HT1080 (cell line): Measurements from ENCODE around the genes MYDGF and ARRDC5.

DNA sequence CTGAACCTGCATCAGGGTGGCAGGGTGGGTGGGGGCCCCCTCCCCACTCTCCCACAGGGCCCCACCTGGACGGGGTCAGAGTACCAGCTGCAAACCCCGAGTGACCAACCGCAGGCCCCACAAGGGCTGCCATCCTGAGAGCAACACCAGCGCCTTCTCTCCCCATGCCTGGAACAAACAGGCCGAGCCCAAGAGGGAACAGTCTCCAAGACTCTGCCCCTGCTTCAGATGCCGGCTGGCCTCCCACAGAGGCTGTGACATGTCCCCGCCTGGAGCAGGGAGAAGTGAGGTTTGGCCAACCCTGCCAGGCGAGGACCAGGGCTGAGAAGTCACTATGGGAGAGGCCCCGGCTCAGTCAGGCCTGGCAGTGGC lies 27.1 kb downstream of the MPND start:
RAMPAGE:
- cytosol, long total RNA: no peak
- long total RNA: no peak
- nucleus, long total RNA: no peak

DNA sequence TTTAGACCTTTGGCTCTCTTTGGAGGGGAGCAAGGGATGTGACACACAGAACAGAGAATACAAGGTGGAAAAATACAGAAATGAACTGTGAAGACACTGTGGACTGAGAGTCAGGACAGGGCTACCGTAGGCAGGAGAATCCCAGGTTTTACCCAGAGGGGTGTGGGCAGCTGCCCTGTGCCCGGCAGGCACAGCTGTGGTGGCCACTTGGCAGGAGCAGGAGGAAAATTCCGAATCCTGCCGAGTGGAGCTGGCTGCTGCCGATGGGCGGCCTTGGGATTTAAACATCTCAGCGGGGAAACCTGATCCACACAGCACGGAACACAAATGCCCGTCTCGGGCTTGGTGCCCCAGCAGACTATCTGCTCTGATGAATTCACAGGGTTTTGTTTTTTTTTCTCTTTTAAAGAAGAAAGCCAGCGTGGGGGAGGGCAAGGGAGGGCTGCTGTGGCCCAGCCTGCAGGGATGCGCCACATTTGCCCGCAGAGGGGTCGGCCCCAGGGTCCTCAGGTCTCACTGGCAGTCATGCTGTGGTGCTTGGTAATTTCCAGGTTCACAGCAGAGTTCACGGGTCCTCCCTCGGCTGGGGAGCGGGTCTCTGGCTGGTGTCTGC lies 27.9 kb downstream of the MPND start:
RAMPAGE:
- cytosol, long total RNA: no peak
- long total RNA: no peak
- nucleus, long total RNA: no peak

GRCh38 chr19:4389983-4390441 lies 10.3 kb downstream of the SH3GL1 start:
RAMPAGE:
- cytosol, long total RNA: no peak
- long total RNA: no peak
- nucleus, long total RNA: no peak

DNA sequence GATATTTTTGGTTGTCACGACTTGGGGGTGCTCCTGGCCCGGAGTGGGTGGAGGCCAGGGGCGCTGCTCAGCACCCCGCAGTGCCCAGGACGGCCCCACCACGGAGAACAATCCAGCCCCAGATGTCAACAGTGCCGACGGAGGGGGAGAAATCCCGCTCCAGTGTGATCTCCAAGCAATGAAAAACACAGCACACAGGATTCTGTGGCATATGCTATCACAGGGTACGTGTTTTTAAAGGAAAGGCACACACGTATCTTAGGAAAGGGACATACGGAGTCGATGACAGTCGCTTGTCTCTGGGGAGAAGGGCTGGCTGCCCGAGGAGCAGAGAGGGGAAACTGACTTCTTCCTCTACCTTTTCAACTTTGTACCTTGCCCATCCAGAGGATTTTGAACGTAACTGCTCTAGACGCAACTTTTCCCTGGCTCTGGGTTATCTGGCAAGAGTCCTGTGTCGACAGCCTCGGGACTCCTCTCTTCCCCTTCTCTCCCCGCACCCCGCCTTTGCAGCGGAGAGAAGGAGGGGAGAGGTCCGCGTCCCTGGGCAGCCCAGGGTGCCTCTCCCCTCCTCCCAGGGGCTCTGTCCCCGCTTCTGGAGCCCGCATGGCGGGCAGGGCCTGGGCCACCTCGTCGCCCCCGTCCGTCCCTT lies 690 bp downstream of the SH3GL1 start:
RAMPAGE:
- cytosol, long total RNA: no peak
- long total RNA: no peak
- nucleus, long total RNA: no peak

DNA sequence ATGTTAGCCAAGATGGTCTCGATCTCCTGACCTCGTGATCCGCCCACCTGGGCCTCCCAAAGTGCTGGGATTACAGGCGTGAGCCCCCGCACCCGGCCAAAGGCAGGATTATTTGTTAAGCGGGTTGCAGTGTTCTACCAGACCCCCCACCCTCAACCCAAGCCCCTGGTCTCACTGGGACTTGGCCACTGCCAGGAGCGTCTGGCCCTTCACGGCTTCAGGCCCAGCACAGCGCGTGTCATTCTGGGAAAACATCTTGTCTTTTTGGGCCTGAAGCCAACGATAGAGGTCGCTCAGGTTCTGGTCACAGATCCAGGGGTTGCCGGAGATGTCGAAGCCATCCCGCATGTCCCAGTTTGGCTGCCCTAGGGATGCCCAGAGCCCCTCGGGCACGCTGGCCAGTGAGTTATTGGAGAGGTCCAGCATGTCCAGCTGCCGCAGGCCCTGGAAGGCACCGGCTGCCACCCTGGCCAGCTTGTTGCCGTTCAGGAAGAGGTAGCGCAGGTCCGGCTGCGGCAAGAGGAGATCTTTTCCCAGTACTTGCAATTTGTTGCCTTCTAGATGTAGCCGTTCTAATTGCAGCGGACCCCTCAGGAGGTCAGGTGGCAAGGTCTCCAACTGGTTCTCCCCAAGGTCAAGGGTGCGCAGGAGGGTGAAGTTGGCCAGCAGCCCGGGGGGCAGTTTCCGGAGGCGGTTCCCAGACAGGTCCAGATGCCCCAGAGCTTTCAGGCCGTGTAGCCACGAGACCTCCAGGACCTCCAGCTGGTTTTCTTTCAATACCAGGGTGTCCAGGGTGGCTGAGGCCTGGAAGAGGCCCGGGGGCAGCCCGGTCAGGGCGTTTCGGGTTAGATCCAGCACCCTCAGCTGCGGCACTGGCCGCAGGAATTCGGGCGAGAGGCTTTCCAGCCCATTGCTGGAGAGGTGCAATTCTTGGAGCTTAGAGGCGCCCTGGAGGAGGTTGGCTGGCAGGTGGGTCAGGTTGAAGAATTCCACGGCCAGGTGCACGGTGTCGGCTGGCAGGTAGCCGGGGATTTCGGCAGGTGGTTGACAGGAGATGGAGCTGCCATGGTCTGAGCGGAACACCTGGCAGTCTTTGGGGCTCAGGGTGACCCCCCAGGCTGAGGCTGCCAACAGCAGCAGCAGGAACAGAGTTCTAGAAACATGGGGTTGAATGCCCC lies 1.7 kb downstream of the LRG1 start:
RAMPAGE:
- cytosol, long total RNA: no peak
- long total RNA: no peak
- nucleus, long total RNA: no peak

DNA sequence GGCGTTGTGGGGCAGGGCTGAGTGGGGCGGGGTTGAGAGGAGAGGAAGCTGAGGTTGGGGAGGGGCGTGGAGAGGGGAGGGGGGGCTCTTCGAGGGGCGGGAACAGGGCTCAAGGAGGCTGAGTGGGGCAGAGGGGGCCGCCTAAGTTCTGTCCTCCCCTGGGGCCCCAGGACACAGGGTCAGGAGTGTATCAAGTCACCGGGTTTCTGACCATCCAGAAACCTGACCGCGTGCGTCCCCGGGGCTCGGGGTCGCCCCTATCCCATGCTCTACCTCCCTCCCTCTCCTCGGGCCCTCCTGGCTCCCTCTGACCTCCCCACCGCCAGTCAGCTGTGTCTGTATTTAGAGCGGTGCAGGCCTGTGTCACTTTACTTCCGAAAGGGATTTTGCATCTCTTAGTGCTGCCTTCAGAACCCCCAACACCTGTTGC lies 38.7 kb upstream of the SEMA6B start:
RAMPAGE:
- cytosol, long total RNA: no peak
- long total RNA: no peak
- nucleus, long total RNA: no peak

GRCh38 chr19:4669471-4670675 lies at the start of gene MYDGF:
MYDGF (minus strand) TSS chr19:4670342.
RAMPAGE:
- cytosol, long total RNA: start-site peak on the minus strand at chr19:4670337-4670366, 182 and 518 reads in 2 replicates
- long total RNA: no peak
- nucleus, long total RNA: start-site peak on the minus strand at chr19:4670337-4670380, 87 and 28 reads in 2 replicates

RAMPAGE:
- cytosol, long total RNA: no peak
- long total RNA: no peak
- nucleus, long total RNA: no peak
Observed at GRCh38 chr19:4693565-4693937, 23.4 kb upstream of the MYDGF start.

DNA sequence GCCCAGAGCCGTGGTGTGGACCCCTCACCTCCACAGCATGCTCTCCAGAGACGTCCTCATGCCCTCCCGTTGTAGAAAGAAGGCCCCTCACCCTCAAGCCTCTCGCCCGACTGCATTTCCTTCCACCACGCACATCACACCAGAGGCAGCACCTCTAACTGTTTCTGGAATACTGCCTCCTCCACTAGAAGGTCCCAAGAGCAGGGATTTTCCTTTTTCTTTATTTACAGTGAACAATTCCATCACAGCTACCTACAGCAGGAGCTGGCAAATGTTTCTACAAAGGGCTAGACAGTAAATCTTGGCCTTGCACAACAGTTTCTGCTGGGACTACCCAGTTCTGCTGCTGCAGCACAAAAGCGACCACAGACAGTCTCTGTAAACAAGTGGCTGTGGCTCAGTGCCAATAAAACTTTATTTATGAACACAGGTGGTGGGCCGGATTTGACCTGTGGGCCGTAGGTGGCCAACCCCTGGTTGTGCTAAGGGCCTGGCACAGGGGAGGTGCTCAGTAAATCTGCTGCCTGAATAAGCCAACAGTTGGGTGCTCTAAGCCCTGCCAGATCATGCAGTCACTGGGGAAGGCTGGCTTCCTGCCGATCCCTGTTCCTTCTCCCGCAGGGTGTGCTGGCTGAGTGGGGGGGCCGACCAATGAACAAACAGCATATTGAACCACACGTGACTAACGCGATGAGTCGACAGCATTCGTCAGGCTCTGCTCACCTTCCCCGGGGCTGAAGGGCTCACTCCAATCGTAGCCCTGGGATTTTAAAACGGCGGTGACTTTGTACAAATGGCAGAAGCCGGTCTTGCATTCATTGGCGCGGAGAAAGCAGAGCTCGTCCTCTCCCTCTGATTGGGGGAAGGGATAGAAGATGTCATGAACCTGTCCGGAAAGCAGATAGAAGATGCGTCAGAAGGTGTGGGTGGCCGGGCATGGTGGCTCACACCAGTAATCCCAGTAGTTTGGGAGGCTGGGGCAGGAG lies 24.1 kb upstream of the MYDGF start:
RAMPAGE:
- cytosol, long total RNA: no peak
- long total RNA: no peak
- nucleus, long total RNA: no peak

DNA sequence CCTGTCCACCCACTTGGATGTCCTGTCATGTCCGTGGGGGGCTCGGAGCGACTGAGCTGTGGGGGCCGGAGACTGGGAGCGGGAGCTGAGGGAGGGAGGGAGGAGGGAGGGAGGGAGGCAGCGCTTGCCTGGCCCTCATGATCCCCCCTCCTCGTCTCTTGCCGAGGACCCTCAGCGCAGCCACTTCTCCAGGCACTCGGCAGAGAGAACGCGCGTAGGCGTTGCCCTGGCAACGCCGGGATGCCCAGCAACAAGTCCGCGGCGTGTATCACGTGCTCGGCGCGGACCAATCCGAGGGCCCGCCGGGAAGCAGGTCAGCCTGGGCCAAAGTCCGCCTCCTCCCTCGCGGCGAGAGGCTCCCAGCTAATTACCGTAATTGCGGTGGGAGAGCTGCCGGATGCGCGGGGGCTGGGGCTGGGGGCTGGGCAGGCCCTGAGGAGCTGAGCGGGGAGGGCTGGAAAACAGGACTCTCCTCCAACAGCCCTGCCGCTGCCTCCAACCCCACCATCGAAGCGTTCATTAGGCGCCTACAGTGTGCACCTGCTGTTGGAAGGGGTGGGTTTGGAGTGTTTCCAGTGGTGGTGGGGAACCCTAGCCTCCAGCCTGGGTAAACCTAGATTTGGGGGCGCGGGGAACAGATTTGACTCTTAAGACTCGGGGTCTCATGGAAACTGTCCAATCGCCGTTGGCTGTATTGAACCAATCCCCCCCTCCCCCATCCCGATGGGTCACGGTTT lies 31.7 kb upstream of the FEM1A start:
RAMPAGE:
- cytosol, long total RNA: no peak
- long total RNA: no peak
- nucleus, long total RNA: no peak

DNA sequence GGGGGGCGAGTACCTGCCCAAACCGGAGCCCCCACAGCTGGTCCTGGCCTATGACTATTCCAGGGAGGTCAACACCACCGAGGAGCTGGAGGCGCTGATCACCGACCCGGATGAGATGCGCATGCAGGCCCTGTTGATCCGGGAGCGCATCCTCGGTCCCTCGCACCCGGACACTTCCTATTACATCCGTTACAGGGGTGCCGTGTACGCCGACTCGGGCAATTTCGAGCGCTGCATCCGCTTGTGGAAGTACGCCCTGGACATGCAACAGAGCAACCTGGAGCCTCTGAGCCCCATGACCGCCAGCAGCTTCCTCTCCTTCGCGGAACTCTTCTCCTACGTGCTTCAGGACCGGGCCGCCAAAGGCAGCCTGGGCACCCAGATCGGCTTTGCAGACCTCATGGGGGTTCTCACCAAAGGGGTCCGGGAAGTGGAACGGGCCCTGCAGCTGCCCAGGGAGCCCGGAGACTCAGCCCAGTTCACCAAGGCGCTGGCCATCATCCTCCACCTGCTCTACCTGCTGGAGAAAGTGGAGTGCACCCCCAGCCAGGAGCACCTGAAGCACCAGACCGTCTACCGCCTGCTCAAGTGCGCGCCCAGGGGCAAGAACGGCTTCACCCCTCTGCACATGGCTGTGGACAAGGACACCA lies 1.4 kb downstream of the FEM1A start:
RAMPAGE:
- cytosol, long total RNA: no peak
- long total RNA: no peak
- nucleus, long total RNA: no peak

DNA sequence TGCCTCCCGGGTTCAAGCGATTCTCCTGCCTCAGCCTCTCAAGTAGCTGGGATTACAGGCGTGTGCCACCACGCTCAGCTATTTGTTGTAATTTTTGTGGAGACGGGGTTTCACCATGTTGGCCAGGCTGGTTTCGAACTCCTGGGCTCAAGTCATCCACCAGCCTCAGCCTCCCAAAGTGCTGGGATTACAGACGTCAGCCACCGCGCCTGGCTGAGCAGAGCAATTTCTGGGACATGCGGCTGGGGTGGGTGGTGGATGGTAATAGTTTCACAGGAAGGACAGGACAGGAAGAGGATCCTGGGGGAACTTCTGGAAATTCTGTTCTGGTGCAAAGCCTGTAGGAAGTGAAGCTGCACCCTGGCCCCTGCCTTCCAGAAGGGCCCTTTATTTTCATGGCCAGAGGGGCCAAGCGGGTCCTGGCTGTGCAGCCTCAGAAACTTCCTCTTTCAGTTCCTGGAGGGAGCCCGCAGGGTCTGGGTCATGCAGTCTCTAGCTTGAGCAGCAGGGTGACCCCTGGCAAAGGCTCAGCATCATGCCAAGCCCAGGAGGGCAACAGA lies 15.6 kb downstream of the FEM1A start:
RAMPAGE:
- cytosol, long total RNA: no peak
- long total RNA: no peak
- nucleus, long total RNA: no peak

DNA sequence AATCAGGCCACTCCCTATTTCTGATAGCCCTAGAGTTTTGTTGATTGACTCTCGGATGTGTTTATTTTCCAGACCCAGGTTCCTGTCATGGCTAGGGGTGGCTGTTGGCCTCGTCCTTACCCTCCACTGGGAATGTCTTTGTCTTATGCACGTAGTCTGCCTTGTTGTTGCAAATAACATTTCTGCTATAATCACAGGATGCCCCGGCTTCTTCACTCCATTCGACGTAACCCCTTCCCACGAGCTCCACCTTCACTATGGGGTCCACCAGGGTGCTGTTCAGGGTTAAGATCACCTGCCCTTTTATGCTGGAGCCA lies 285 bp downstream of the ARRDC5 start:
RAMPAGE:
- cytosol, long total RNA: no peak
- long total RNA: no peak
- nucleus, long total RNA: no peak

DNA sequence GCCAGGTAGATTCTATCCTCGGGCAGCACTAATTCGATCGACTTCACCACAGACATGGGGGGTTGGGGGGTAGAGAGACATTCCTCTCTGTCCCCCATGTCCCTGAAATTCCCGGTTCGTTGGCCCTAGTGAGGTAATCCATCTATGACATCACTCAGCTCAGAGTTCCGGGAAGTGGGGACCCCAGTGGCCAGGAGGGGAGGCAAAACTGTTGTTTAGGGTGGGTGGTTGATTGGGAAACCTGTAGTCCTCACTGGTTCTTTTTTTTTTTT lies at the start of gene ARRDC5:
Gene ARRDC5 (minus strand): TSS at position 127 of the 272 bp plus-strand sequence.
RAMPAGE:
- cytosol, long total RNA: no peak
- long total RNA: no peak
- nucleus, long total RNA: no peak

RAMPAGE:
- cytosol, long total RNA: no peak
- long total RNA: no peak
- nucleus, long total RNA: no peak
Observed at GRCh38 chr19:4930610-4931058, 21.3 kb downstream of the UHRF1 start.

GRCh38 chr19:4972400-4973386 lies 3.8 kb downstream of the KDM4B start:
RAMPAGE:
- cytosol, long total RNA: no peak
- long total RNA: no peak
- nucleus, long total RNA: no peak

GRCh38 chr19:5058963-5059721 lies 90.2 kb downstream of the KDM4B start:
RAMPAGE:
- cytosol, long total RNA: no peak
- long total RNA: no peak
- nucleus, long total RNA: no peak

RAMPAGE:
- cytosol, long total RNA: no peak
- long total RNA: no peak
- nucleus, long total RNA: no peak
Observed at GRCh38 chr19:5156555-5157055, 184.0 kb downstream of the PTPRS start.

GRCh38 chr19:5165446-5165938 lies 175.1 kb downstream of the PTPRS start:
RAMPAGE:
- cytosol, long total RNA: no peak
- long total RNA: no peak
- nucleus, long total RNA: no peak

DNA sequence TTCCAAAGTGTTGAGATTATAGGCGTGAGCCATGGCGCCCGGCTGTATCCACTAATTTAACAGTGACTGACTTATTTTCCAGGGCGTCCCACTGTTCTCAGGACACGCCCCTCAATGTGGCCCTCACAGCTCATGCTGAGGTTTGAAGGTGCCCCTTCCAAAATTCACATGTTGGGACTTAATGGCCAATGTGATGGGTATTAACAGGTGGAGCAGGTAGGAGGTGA lies 152.7 kb downstream of the PTPRS start:
RAMPAGE:
- cytosol, long total RNA: no peak
- long total RNA: no peak
- nucleus, long total RNA: no peak